HGPS cell (cell line): ENCODE measurements around a stretch of chr11.

GRCh38 chr11:34642004-34643041 is 21.4 kb downstream of the EHF start:
- RRBS, result no CpG with 5 or more reads among the region's 11 CpGs

DNA sequence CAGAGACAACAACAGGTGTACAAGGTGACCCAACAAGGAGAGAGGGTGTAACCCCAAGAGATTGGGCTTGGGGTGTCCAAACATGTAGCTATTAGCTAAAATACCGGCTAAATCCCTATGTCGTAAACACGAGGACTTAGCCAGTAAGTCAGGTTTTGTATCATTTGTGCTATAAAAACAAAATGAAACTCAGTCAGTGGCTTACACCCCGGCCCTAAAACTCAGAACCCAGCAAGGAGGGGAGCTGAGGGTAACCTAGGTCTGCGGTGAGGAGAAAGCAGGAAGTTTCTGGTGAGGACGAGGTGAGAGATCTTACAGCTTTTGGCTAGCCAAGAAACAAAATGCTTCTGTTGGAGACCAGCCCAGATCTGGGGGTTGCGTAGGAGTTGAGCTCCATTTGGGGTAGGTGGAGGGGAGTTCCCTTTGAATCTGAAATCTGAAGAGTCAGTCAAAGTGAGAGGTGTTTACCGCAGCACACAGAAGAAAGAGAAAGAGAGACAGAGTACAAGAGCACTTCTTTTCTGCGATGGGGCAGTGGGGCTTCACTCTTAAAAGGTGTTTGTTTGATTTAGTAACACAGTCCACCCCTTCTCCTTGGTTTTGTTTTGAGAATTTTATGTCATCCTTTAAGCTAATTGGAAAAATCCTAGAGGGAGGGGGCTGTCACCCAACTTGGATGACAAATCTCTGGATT is 29.6 kb downstream of the EHF start:
- RRBS, result 71% methylated on average over 4 of the region's 9 CpGs

- RRBS, result no CpG with 5 or more reads among the region's 13 CpGs
Measured at GRCh38 chr11:34653641-34654332, 32.9 kb downstream of the EHF start.

GRCh38 chr11:34809534-34810174 is 106.5 kb downstream of the APIP start:
- RRBS, result no CpG with 5 or more reads among the region's 1 CpG

DNA sequence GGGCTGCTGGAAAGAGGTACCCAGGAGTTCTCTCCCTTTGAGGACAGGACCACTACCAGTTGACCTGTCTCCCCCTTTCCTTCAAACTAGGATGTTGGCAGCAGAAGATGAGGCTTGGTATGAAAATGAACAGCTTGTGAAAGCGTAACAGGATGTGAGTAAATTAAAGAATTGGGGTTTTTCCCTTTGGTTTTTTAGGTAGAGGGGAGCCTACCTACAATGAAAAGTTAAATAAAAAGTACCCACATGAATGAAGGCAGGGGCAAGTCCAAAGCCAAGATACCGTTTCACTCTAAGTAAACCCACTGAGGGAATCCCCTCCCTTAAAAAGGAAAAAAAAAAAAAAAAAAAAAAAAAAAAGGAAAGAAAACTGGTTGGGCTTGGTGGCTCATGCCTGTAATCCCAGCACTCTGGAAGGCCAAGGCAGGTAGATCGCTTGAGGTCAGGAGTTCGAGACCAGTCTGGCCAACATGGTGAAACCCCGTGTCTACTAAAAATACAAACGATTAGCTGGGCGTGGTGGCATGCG is 96.3 kb downstream of the PDHX start:
- RRBS, result no CpG with 5 or more reads among the region's 8 CpGs

- RRBS, result no CpG with 5 or more reads among the region's 16 CpGs
Measured at GRCh38 chr11:35040028-35041161, 98.6 kb upstream of the CD44 start.

GRCh38 chr11:35088569-35089098 is 50.3 kb upstream of the CD44 start:
- RRBS, result no CpG with 5 or more reads among the region's 4 CpGs

GRCh38 chr11:35139502-35139973 is 567 bp downstream of the CD44 start:
- RRBS, result 2% methylated on average over 14 of the region's 18 CpGs

- RRBS, result no CpG with 5 or more reads among the region's 12 CpGs
Measured at GRCh38 chr11:35157991-35159205, 19.4 kb downstream of the CD44 start.

DNA sequence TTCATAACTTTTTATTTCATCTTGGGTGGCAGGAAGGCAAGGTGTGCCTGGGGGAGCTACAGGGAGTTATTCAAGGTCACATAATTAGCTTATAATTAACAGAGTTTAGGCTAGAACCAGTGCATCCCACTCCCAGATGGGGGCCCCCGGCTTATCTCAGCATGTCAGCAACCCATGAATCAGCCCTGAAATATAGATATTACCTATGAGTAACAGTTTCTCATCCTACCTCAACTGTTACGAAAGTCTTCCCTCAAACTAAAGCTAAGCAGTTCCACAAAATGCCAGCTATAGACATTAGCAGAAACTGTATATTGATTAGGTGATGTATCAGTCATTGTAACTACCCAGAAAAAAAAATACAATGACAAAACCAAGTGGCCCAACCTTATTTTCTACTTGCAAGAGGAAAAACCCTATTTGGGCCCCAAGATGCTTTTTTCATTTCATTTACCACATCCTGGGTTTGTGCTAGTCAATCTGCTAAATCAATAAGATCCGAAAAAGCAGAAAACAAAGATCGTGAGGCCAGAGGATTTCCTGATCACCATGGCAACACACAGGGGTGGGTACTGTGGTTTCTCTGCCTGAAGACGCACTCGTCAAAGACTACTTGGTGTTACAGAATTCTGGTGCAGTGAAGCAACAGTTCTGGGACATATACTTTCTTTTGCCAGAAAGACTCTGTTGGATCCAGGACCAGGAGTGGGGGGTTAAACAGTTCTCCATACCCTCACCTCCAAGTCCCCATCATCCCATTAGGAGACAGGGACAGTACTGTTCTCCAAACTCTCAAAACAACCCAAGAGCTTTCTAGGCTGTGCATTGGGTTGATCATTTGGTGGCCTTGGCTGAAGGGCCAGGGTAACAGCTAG is 26.9 kb downstream of the CD44 start:
- RRBS, result no CpG with 5 or more reads among the region's 6 CpGs

DNA sequence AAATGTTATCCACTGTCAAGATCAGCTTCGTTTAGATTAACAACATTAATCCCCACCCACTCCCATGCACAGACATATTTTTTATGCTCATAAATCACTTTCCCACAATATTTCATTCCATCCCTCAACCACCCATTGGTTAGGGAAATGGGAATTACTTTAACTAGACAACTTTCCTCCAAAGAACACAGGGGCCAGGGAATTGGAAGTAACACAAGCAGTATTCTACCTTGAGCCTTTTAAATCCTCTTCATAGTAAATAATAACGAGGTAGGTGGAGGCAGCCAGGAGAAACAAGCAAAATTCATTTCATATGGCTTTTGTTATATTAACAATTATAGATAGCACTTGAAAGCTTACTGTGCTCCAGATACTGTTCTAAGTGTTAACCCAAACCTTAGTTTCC is 87.2 kb downstream of the CD44 start:
- RRBS, result no CpG with 5 or more reads among the region's 2 CpGs

DNA sequence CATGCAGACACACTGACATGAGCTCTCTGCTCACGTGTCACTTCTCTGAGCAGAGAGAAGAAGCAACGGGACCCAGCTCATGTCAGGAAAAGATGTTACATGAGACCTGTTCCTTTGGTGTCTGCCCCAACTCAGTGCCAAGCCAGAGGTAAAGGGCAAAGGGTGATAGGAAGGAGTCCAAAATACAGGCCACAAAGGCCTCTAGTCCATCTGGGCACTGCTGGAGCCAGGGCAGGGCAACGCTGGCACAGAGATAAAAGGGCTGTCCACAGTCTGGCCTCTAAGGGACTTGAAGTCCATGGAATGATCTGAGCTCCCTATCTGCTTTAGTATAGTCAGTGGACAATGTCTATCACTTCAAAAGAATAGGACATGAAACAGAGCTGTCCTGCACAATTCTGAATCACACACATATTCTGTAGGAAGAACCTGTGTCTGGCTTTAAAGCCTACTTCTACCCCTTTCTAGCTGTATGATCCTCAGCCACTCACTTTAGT is 79.2 kb downstream of the SLC1A2 start:
- RRBS, result no CpG with 5 or more reads among the region's 3 CpGs

- RRBS, result no CpG with 5 or more reads among the region's 2 CpGs
Measured at GRCh38 chr11:35347664-35348191, 71.6 kb downstream of the SLC1A2 start.

GRCh38 chr11:35418045-35418740 is 1.2 kb downstream of the SLC1A2 start:
- RRBS, result 18% methylated on average over 8 of the region's 30 CpGs

GRCh38 chr11:35944767-35945342 is 993 bp downstream of the LDLRAD3 start:
- RRBS, result 2% methylated on average over 9 of the region's 21 CpGs

DNA sequence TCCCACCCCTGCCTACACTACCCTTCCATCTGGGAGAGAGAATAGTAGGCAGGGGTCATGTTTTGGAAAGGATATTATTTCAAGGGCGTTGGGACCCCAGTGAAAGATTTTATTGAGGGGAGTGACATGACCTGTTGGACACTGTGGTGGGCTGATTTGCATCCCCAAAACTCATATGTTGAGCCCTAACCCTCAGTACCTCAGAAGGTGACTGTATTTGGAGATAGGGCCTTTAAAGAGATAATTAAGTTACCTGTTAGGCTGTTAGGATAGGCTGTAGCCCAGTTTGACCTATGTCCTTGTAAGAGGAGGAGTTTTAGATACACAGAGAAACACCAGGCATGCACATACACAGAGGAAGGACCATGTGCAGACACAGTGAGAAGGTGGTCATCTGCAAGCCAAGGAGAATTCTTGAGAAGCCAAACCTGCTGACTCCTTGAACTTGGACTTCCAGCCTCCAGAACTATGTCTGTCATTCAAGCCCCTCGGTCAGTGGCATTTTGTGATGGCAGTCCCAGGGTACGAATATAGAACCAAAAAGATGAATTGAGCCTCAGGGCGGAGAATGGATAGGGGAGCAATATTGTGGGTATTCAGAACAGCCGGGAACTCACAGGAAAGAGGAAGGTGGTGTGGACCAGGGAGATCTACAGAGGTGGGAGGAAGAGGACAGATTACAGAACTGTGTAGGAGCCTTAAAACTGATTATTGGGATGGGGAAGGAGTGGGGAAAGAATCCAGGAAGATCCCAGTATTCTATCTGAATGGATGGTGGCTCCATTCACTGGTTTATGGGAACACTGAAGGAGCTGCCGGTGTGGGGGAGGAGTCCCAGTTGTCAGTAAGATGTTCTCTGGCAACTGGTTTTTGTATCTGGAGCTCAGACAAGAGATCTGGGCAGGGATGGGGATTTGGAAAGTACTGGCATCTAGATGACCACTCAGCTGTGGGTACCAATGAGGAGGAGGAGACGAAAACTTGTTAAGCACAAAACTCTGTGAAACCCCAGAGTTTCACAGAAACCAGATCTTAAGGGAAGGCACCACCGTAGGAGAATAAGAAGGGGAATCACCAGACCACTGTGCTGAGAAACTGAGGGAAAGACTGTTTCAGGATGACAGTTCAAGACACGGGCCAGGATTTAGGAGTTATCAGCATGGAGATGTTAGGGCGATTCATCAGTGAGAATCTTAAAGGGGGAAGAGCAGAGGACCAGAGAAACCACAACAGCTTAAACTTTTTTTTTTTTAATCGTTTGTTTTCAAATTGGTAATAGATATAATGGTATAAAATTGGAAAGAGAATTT is 27.8 kb downstream of the LDLRAD3 start:
- RRBS, result no CpG with 5 or more reads among the region's 11 CpGs

- RRBS, result no CpG with 5 or more reads among the region's 9 CpGs
Measured at GRCh38 chr11:36349261-36350485, 53.6 kb downstream of the PRR5L start.

DNA sequence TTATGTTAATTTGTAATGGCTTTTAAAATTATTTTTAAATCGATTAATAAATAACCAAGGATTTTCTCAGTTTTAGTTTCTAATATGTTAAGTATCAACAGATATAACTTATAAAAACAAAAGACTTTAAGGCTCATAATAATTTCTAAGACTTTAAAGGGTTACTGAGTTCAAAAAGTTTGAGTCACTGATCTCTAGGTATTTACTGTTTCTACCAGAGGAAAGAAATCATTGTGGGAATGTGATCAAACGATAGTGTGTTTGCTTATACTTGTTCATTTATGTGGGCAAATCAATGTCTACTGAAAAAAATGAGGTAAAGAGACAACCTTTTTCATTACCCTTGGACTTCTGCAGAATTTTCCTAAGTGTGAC is 65.3 kb downstream of the PRR5L start:
- RRBS, result no CpG with 5 or more reads among the region's 2 CpGs

GRCh38 chr11:36367697-36368368 is 71.7 kb downstream of the PRR5L start:
- RRBS, result no CpG with 5 or more reads among the region's 9 CpGs

- RRBS, result no CpG with 5 or more reads among the region's 5 CpGs
Measured at GRCh38 chr11:36385375-36385851, 89.3 kb downstream of the PRR5L start.